ENCODE results near the gene STRA6.

- PRO-cap, result no peak
Observed at GRCh38 chr15:73236291-73236603, 132.5 kb downstream of the HCN4 start.

GRCh38 chr15:73264836-73265178 is 104.0 kb downstream of the HCN4 start:
- PRO-cap, result no peak

DNA sequence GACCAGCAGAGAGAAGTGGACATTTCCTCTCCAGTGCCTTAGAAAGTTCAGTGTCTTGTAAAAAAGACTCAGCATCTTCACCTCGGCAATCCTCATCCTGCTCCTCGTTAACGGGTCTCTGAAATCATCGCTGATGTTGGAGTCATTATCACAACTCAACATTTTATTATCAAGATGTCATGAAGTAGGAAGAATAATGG is 61.3 kb downstream of the NPTN start:
- PRO-cap, result no peak

DNA sequence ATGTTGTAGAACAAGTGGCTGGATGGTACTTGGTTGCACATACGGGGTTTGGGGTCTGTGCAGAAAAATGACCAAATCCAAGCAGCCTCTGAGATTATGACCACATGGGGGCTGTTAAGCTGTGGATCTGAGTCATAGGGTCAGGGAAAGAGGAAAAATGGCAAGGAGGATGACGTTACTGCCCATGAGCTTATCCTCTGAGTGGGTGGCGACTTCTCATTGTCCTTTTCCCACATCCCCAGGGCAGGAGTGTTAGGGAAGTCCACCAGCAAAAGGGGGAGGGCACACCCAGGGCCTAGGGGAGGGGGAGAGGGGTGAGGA is 2.5 kb downstream of the CD276 start:
- PRO-cap, result no peak

DNA sequence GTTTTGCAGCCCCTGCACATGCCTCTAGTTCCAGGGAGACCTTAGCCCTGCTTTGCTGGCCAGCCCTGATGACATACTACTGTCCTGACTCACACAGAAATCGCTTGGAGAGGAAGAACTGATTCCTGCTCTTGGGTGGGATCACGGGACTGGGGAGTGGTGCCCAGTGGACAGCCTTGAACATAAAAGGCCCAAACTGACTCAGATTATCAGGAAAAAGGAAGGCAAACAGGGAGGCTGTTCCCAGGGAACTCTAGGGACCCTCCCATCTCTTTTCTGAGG is 5.0 kb downstream of the CD276 start:
- PRO-cap, result no peak

DNA sequence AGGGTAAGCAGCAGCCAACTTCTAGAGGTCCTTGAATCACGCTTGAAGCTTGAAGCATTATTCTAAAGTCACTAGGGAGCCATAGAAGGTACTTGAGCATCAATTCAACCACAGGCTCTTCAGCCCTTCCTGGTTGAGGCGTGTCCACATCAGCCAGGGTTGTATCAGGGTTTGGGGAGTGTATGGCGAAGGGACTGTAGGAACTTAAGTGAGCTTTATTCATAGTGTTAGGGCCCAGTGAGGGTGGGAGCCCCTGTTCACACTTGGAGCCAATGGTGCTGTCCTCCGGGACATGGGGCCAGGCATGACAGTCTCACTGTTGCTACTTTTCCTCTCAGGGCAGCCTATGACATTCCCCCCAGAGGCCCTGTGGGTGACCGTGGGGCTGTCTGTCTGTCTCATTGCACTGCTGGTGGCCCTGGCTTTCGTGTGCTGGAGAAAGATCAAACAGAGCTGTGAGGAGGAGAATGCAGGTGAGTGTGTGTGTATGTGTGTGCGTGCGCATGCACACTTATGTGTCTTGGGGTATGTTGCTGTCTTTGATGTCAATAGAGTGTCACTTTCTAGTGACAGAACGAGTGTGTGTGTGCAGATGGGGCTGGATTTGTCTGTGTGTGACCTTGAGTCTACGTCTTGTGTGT is 23.9 kb downstream of the CD276 start:
- PRO-cap, result no peak

DNA sequence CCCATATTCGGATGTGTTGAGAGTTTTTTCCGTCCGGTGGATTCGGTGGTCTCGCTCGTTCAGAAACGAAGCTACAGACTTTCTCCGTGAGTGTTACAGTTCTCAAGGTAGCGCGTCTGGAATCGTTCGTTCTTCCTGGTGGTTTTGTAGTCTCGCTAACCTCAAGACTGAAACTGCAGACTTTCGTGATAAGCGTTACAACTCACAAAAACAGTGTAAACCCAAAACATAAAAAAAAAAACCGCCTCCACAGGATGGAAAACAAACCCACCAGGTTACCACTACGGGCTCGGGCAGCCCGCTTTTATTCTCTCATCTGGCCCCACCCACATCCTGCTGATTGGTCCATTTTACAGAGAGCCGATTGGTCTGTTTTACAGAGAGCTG is 21.7 kb downstream of the INSYN1 start:
- PRO-cap, result no peak

DNA sequence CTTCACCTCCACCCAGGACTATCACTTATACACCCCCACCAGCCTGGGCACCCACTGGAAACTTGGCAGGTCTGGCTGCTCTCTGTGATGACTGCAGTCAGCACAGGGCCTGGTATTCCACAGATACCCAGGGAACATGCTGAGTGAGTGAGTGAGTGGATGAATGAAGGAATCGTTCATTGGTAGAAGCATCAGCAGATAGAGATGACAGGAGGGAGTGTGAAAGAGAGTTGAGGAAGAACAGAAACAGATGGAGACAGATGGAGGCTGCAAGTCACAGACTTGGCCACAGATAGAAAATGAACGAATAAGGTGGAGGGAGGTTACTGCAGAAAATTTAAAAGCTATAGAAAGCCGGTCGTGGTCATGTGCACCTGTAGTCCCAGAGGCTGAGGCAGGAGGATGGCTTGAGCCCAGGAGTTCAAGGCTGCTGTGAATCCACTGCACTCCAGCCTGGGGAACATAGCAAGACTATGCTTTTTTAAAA is 4.6 kb upstream of the LOXL1 start:
- PRO-cap, result no peak

DNA sequence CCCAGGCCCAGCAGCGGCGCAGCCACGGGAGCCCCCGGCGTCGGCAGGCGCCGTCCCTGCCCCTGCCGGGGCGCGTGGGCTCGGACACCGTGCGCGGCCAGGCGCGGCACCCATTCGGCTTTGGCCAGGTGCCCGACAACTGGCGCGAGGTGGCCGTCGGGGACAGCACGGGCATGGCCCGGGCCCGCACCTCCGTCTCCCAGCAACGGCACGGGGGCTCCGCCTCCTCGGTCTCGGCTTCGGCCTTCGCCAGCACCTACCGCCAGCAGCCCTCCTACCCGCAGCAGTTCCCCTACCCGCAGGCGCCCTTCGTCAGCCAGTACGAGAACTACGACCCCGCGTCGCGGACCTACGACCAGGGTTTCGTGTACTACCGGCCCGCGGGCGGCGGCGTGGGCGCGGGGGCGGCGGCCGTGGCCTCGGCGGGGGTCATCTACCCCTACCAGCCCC is 788 bp downstream of the LOXL1 start:
- PRO-cap, result no peak

DNA sequence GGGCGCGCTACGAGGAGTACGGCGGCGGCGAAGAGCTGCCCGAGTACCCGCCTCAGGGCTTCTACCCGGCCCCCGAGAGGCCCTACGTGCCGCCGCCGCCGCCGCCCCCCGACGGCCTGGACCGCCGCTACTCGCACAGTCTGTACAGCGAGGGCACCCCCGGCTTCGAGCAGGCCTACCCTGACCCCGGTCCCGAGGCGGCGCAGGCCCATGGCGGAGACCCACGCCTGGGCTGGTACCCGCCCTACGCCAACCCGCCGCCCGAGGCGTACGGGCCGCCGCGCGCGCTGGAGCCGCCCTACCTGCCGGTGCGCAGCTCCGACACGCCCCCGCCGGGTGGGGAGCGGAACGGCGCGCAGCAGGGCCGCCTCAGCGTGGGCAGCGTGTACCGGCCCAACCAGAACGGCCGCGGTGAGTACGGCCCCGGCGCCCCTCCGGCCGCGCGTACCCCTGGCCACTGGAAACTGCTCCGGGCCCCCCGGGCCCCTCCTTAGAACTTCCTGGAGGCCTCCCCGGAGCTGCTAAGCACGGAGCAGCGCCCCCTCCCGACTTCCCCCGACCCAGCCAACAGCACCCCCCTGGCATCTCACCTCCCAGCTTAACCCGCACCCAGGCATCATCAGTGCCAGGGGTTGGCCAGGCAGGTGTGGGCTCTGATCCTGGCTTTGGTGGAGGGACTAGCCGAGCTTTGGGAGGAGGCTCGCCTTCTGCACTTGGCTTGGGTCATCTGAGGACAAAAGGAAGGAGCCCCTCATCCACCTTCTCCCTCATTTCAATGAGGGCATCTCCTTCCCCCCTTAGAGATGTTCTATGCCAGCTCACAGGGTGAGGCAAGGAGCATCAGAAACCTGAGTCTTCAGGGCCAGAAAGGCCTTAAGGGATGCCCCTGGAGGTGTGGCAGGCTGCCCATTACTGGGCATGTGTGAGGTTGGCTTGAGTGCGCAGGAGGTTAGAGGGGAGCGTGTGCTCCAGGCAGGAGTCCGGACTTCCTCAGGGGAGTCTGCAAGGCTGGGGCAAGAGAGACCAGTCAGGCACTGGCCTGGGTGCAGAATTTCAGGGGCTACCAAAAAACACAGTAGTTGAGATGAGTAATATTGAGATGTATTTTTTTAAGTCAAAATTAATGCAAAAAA is 1.6 kb downstream of the LOXL1 start:
- PRO-cap, result no peak

GRCh38 chr15:73928800-73929175 is 2.5 kb downstream of the LOXL1 start:
- PRO-cap, result no peak

GRCh38 chr15:73946329-73946963 is 20.2 kb downstream of the LOXL1 start:
- PRO-cap, result no peak

GRCh38 chr15:74007700-74008342 is 13.3 kb downstream of the PML start:
- PRO-cap, result no peak

GRCh38 chr15:74035535-74036610 is 41.4 kb downstream of the PML start:
- PRO-cap, result no peak

DNA sequence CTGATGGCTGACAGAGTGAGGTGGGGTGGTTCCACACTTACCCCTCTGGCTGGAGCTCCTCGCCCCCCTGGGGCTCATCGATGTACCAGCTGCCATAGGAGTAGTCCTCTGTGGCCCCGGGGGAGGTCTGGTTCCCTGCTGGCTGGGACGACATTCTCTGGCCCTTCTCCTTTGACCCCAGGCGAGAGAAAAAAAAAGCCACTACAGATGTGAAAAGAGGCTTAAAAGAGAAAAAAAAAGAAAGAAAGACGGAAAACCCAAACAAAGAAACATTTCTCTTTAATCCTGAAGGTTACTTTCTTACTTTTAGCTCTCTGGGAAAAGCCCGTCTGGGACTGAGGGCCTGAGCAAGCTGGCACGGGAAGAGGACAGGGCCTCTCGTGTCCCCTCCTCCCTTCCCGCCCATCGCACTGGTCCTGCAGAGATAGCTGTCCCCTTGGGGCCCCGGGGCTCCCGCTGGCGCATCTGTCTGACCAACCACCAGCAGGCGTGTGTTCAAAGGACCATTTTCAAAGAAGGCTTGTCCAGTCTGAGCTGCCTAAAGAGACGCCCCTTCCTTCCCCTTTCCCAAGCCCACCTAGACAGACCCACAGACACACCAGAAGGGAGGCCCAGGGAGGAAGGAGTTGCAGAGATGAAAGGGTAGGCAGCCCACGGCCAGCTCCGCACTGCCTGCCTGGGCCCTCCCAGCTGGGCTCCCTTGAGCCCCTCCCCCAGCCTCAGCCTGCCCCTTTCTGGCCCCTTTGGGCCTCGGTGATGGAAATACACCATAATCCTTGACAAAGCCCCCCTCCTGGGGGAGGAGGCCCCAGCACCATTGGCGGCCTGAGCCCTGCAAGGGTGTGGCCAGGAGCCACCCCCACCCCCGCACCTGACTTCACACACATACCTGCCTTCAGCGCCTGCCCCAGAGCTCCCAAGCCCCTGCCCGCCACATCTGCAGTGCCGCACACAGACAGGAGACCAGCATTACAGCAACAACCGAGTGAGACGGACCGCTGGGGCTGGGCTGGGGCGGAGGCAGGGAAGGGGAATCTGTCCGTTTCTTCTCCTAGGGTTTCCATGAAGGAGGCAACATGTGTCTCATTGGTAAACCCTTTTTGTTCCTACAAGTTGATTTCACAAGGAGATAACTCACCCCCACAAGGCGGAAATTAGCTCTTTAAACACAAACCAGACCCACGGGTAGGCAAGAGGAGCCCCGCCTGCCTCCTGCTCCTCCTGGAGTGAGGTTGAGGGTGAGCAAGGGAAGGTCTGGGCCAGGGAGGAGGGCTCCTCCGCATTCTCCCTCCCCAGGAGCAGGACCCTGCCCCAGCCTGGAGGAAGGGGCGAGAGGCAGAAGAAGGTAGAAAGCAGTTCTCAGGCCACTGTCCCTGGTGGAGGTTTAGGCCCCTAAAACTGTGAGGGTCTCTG is at the start of gene STRA6:
Gene STRA6, minus strand, starts transcription at position 674 of the 1,413 bp plus-strand sequence.
- PRO-cap, result no peak

DNA sequence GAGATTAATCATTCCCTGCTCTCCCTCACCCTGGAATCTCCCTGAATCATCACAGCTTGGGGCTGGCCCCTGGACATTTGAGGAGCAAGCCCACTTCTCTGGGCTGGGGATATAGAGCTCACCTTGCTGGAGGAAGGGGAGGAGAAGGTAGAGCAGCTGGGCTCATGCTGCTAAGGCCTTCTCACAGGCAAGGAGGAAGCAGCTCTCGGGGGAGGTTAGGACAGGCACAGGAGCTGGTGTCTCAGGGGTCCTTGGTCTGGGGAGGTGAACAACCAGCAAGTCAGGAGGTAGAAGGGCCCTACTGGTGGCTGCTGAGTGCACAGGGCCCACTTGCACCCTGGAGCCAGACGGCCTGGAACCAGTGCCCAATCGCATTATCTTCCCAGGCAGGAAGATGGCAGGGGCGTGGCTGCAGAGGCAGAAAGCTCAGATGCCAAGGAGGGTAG is 1.8 kb upstream of the CCDC33 start:
- PRO-cap, result no peak

DNA sequence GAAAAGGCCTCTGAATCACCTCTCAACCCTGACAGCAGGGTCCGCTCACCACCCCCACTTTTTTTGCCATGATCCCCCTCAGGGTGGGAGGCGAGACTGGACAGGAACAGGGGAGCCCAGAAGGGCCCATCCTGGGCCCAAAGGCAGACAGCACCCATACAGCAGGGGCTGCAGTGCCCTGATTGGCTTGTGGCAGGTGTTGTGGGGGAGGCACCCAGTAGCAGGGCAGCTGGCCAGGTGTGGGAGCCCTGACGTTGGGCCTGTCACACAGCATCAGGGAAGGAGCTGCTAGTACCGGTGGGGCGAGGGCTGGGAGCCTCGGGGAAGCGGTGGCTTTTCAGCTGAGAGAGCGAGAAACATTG is 19.6 kb upstream of the CYP11A1 start:
- PRO-cap, result no peak

DNA sequence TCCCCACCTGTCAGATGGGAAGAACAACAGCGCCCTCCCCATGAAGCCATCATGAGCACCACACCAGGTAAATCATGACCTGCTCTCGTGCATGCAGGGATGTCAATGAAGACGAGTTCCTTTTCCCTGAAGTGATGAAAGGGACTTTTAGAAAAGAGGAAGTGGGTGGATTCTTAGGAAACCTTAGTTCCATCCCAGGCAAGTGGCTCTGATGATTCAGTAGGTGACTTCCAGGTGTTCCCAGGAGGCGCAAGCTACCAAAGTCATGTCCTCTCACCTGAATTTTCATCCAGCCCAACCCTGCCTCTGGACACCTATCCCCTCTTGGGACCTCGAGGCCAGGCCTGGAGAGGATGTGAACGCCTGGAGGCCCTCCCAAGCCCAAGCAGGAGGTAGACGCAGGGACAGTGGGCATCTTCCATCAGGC is 23.6 kb upstream of the CYP11A1 start:
- PRO-cap, result no peak

DNA sequence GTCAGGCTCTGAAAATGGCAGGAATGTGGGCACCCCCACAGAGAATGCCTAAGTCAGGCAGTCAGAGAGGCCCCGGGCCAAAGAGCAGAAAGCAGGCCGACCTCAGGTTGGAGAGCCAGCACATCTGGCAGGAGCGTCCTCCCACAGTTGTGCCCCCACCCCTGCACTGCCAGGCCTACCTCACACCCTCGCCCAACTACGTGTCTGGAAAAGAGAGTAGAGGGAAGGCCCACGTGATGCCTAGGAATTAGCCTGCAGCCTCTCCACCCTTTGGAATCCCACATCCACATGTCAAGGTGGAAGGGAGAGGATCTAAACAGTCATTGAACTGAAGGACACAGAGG is 10.7 kb downstream of the SEMA7A start:
- PRO-cap, result no peak

DNA sequence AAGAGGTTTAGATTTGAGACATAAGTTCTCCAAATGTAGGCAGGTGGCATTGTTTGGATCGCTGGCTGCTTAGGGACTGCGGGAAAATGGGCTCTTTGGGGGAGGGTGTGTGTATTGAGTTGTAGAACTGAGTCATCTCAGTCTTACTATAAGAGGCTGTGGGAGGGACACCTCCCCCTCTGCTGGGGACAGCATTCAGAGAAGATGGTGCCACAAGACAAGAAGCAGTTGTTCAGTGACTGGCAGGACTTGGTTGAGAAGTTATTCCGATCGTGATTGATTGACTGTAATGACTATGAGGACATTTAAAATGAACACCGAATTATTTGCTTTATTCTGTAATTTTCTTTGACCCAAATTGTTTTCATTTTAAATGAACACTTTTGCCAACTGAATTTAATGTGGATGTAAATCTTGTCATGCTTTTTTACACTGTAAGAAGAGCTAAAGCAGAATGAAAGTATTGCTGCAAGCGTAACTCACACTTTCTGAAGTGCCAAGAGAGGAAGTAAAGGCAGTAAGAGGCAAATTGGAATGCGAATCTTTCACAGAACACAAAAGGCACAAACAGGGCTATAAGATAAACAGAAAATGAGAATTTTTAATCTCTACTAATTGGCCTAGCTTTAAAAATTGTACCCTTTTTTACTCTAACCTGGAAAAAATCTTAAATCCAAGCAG is 1.0 kb downstream of the ARID3B start:
- PRO-cap, result bidirectional peak, plus-strand start at position 178 of the sequence, minus-strand start at position 87 of the sequence